Measurements from ENCODE around the gene TBR1.

DNA sequence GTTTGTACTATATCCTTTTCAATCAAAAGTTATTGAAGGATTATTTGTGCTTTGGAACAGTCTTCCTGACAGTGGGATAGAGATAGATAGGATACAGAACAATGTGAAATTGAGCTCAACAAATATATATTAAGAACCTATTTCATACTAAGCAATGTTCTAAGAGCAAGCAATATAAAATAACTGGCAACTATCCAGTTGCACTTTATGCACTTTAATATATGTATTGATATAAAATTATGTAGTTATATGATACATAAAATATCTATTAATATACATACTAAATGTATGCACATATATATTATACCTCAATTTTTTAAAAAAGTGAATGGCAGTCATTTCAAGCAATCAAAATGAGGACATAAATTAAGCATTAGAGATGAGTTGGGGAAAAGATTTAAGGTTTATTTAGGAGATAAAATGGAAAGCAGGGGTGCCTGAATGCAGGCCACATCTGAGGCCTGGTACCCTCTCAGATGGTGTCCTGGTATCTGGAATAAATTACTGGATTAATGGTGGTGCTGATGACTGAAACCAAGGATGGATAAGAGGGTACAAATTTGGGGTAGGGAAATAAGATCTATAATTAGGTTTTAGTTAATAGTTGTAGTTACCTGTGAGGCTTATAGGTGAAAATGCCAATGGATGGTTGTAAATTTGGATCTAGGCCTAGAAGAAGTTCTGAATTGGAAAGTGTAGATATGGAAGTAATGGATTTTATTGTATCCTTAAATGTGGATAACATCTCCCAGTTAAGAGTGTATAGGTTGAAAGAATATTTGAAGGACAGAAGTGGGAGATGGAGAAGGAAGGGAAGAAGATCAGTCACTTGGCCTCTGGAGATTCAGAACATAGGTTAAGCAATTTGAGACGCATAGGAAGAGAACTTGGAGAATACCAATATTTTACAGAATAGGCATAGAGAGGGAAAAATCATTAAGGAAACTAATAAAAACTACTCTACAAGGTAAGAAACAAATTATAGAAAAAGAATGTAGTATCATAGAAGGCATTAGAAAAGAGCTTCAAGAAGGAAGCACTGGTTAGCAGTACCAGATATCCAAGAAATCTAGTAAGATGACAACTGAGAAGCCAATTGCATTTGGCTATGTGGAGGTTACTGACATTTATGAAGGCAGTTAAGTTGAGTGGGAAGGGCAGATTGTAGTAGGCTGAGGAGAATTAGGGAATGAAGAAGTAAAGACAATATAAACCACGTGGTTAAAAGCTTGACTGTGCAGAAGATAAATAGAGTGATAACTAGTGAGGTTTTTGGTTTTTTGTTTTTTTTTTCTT lies 24.4 kb downstream of the TANK start:
- PRO-cap, 3 experiments = no peak in any of the 3 experiments
- RAMPAGE, long total RNA = no peak

DNA sequence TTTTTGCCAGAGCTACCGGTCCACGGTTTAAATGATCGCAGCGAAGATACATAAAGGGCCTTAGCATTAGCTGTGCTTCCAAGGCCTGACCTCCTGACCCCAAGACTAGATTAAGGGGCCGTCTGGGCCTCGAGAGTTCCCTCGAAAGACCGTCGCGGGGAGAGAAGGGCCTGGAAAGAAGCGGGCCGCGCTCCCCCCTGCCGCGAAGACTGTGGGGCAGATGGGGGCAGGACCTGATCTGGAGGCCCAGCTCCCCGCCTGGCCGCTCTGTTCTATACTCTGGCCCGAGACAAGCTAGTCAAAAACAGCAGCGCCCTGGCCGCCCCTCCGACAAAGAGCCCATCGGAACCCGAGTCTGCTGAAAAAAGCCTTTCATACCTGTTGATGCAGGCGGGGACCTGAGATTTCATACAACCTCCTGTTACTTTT lies 68.7 kb upstream of the PSMD14 start:
- PRO-cap, 3 experiments = no peak in any of the 3 experiments
- RAMPAGE, long total RNA = no peak

- PRO-cap, 3 experiments = no peak in any of the 3 experiments
- RAMPAGE, long total RNA = no peak
These were observed 31.5 kb downstream of the PSMD14 start for GRCh38 chr2:161339466-161340466.

DNA sequence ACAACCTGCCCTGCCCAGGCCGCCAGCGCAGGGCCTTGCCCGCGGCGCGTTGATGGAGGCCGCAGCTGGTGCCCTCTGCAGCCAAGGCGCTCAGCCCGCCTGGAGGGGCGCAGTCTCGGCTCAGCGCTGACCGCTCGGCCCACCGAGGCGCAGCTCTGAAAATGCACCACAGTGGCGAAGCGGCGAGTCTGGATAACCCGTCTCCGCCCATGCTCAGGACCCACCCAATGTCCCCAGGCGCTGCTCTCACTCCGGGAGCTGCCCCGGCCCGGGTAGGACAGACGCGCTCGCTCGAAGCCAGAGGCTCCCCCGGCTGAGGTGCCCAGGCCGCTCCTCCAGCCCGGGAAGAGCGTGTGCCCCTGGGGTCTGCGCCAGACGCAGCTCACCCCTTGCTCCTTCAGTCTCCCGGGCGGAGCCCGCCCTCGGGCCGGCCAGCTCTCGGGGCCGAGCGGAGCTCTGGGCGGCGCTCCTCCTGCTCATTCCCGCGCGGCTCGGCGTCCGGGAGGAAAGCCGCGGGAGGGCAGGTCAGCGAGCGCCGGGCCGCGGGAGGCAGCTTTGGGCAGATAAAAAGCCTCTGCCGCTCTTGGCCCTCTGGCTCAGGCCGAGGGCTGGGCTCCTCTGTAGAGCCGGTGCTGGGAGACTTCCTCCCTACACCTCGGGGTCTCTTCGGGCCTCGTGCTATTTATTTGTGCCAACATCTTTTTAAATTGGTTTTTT lies 1.6 kb upstream of the TBR1 start:
- PRO-cap, 3 experiments = no peak in any of the 3 experiments
- RAMPAGE, long total RNA = no peak

GRCh38 chr2:161415882-161417012 lies at the start of gene TBR1:
Gene TBR1 (plus strand): TSS chr2:161416297.
- PRO-cap, 3 experiments = no peak in any of the 3 experiments
- RAMPAGE, long total RNA = no peak

- PRO-cap, 3 experiments = peak in 3 of 3 experiments; most common plus-strand start chr2:161625806 (in 2); most common minus-strand start chr2:161625713 (in 3)
- RAMPAGE, long total RNA = no peak
These were observed 1.3 kb downstream of the SLC4A10 start for GRCh38 chr2:161625519-161625880.

DNA sequence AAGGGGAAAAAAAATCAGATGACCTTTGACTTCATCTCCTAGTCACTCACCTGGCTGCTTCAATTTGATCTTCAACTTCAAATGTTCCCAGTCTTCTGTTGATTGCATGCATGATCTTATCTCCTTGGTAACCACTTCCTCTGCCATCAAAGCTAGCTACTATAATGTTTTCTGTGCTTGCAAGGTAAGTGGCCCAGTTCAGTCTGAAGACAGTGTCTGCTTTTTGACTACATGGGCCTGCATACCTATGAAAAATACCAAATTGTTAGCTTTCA lies 62.3 kb downstream of the DPP4 start:
- PRO-cap, 3 experiments = no peak in any of the 3 experiments
- RAMPAGE, long total RNA = no peak

GRCh38 chr2:162261071-162261499 lies 17.8 kb upstream of the FAP start:
- PRO-cap, 3 experiments = no peak in any of the 3 experiments
- RAMPAGE, long total RNA = no peak

DNA sequence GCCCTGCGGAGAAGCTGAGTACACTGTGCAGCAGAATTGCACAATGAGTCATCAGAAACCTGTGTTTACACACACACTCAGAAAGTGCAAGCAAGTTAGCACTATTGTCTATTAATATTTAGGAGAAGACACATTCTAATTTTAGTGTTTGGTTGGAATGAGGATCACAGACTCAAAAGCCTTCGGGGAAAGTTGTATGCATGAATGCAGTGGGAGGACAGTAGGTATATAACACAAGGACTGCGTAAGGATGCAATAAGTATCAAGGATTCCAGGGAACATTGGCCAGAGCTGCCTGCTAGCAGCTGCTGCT lies 128.2 kb downstream of the KCNH7 start:
- PRO-cap, 3 experiments = no peak in any of the 3 experiments
- RAMPAGE, long total RNA = no peak

DNA sequence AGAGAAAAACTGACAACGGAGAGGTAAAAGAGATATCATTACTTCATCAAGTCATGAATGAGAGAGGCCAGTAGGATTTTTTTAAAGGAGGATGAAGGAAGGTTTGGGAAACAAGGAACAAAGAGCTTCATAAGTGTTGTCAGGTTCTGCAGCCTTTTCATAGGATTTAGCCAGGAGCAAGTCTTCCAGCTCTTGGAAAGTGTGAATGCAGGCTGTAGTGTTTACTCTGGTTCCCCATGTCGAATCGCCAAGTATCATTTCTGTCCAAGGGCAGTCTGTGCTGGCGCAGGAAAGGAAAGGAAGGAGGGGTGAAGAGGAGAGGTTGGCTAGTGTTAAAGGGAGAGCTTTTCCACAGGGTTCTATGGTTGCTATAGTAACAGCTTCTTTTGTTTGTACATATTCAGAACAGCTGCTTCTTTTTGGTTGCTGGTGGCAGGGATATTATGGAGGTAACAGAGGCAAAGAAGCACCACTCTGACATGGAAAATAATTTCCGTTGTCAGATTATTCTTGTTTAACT lies 70.0 kb downstream of the KCNH7 start:
- PRO-cap, 3 experiments = no peak in any of the 3 experiments
- RAMPAGE, long total RNA = no peak

DNA sequence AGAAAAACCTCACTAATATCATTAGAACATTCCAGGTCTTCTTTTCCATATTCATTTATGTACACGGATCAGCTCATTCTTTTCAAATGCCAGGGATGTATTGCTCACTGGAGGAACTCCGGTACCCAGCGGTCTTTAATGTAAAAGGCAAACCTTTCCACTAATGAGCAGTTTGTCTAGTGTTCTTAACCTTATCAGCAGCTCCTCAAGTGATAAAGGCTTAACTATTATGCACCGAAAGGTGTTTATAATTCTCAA lies 142.8 kb downstream of the FIGN start:
- PRO-cap, 3 experiments = no peak in any of the 3 experiments
- RAMPAGE, long total RNA = no peak

DNA sequence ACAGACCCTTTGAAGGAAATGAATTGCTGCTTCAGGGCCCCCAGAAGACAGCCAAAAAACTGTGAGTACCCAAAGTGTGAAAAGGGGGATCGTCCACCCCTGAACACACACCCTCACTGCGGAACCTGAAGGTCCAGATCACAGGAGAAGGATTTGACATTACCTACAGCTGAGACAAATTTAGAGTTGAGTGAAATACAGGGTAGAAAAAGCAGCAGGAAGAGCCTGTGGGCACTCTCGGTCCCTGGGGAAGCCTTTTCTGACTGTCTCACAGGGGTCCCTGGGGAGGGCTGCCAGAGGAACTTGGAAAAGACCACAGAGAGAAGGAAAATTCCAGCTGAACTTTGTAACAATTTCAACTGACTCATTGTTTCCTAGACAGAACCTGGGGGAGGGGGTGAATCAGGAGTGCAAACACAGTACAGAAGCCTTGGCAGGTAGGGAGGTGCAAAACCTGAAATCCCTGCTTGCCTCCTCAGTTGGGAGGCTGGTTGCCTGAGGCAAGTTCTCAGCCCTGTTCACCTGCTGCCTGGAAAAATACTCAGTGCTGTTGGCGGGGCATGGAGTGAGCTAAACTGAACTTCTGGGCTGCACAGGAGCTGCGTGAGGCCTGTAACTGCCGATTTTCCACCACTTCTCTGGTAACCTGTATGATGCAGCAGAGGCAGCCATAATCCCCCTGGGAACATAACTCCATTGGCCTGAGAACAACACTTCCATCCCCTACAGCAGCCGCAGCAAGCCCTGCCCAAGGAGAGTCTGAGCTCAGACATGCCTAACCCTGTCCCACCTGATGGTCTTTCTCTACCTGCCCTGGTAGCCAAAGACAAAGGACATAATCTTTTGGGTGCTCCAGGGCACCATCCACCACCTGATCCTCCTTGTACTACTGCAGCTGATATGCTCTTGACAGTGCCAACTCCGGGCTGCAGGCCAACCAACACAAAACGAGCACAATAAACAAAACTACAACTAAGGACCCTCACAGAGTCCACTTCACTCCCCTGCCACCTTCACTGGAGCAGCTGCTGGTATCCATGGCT lies 106.6 kb downstream of the GRB14 start:
- PRO-cap, 3 experiments = no peak in any of the 3 experiments
- RAMPAGE, long total RNA = no peak

DNA sequence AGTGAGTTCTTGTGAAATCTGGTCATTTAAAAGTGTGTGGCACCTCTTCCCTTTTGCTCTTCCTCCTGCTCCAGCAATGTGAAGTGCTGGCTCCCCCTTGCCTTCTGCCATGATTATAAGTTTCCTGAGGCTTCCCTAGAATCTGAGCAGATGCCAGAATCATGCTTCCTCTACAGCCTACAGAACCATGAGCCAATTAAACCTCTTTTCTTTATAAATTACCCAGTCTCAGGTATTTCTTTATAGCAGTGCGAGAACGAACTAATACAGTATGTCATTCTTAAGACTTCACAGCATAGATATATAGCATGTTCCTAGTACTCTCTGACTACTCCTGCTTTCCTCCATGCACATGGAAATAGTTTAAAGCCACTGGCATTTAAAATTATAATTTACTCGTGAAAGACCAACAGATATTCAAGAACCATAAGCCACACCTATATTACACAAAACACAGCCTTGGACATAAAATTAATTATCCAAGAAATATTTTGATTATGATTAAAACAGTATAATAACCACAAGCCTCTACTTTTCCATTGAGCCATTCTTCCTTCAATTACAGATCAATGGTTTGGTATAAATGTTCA lies 75.1 kb downstream of the COBLL1 start:
- PRO-cap, 3 experiments = no peak in any of the 3 experiments
- RAMPAGE, long total RNA = no peak

GRCh38 chr2:164843598-164844172 lies 2.1 kb upstream of the COBLL1 start:
- PRO-cap, 3 experiments = no peak in any of the 3 experiments
- RAMPAGE, long total RNA = no peak

DNA sequence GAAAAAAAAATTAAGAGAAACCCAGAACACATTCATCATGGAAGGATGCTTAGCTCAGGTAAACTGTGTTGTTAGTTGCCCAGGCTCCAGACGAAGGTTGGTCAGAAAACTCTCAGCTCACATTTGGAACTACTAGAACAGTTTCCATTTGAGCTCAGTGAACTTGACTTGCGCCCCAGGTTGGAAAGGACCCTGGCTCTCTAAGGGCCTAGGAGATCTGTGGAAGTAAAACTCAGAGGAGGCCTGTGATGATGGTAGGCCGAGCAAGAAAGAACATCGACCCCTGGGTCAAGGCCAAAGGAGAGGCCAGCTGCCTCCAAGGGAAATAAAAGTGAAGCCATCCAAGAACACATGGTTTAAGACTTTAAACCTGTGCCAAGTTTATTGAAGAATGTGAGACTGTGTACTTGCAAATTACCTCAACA lies 40.5 kb upstream of the COBLL1 start:
- PRO-cap, 3 experiments = no peak in any of the 3 experiments
- RAMPAGE, long total RNA = no peak

- PRO-cap, 3 experiments = no peak in any of the 3 experiments
- RAMPAGE, long total RNA = no peak
These were observed 45.7 kb upstream of the COBLL1 start for GRCh38 chr2:164887404-164887651.

DNA sequence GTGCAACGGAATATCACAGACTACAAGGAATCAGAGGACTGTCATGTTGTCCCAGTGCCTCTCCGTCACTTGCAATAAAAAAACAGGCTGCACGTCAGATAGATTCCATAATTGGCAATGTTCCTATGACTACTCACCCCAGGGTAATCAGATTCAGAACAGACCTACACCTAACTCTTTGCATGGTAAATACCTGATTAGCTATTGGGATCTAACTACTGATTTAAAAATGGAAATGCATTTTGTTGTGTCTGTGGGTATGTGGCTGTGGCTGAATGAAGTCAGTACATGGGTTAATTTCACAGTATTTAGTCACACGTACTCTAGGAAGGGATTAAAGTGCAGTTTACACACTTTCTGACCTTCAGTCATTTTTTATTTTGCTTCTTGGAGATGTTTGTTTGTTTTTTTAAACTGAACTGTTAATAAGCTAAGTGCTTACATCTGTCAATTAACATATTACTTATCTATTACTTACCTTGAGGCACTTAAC lies 91.7 kb downstream of the SCN3A start:
- PRO-cap, 3 experiments = no peak in any of the 3 experiments
- RAMPAGE, long total RNA = no peak

DNA sequence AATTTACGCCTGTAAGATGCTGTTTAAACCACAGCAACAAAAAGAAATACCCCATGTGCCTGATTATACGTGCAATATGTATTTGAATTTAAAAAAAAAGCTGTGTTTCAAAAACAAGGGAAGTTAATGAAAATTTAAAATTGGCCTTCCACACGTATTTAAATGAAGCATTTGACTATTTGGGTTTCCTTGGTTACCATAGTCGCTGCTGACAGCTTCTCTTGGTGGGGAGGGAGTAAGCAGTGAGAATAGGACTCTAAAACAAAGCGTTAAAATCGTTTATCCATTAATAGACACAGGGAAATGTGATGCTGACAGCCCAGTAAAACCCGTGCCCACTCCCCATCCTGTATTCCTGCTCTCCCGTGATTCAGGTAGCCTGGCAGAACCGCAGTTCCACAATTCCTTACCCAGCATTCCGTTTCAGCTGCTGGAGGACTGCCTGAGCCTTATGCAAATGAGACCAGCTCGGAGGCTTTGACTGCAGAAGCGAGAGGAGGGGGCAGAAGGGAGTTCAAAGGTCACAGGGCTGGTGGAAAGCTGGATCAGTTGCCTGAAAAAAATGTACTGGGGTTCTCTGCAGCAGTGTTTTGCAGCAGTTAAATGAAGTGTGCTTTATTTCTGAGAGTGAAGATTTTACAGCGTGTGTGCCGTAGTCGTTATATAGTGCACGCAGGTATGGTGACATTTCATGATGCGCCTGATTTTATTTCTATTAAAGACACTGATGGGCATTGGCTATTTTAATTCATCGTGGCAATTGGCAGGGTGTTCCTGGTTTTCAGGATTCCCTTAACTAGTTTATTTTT lies 104.5 kb downstream of the CSRNP3 start:
- PRO-cap, 3 experiments = no peak in any of the 3 experiments
- RAMPAGE, long total RNA = start-site peak on the plus strand centred at position 538 of the sequence, 186 bp wide, 26 and 31 reads in 2 replicates

- PRO-cap, 3 experiments = no peak in any of the 3 experiments
- RAMPAGE, long total RNA = no peak
These were observed 102.5 kb upstream of the B3GALT1 start for GRCh38 chr2:167190292-167190639.

DNA sequence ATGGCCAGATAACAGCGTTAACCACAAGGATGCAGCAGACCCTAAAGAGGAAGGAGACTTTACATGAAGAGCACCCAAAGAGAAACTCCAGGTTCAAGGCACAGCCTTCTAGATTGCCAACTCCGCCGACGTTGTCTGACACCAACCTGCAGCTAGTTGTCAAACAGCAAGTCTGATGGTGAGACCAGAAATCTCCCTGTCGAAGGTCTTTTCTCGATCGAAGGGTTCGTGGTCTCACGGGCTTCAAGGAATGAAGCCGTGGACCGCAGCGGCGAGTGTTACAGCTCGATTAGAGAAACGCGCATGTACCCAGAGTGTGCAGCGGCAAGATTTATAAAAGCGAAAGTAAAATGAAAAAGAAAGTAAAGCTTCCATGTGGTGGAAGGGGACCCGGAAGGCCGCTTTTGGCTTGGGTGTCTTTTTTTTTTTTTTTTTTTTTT lies 251.8 kb downstream of the B3GALT1 start:
- PRO-cap, 3 experiments = no peak in any of the 3 experiments
- RAMPAGE, long total RNA = no peak

All from cerebellum (tissue), 5 donors.